ENCODE measurements around a stretch of chr15.

DNA sequence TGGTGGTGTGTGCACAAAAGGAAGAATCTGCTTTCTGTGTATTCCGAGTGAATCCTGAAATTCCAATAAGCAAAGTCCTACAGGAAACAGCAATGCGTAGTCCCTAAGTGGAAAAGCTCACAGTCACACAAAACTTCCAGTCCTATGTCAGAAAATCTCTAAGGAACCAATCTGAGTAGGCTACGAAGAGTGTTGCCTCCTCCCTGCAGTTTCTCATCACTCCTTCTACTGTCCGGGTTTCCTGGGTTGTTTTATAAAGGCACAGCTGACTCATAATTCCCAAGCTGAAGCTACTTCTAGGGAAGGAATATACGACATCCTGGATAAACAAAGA lies 65.6 kb upstream of the RGMA start:
- PRO-cap, 3 experiments = peak in 1 of 3 experiments; most common minus-strand start position 227 of the sequence (in 1)

GRCh38 chr15:94075083-94075770 lies 156.1 kb upstream of the MCTP2 start:
- PRO-cap, 3 experiments = no peak in any of the 3 experiments

DNA sequence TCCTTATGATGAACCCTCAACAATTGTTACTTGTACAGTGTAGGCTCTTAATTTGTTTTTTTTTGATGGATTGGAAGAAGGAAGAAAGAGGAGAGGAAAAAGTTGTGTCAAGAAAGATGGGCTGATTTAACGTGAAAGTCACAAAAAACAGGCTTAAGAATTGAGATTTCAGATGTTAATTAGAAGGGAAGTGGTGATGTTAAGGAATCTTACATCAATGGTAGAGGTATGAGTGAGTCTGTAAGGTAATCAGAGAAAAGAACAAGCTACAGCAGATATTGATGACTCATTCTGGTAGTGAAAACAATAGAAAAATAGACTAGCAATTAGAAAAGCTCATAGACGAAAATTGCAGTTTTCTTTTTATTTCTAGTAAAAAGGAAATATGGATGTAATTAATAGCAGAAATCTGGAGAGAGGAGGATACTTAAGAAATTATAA lies 559.6 kb downstream of the MCTP2 start:
- PRO-cap, 3 experiments = no peak in any of the 3 experiments

- PRO-cap, 3 experiments = peak in 2 of 3 experiments; most common plus-strand start chr15:94844949 (in 1); most common minus-strand start chr15:94844928 (in 1)
Measured at GRCh38 chr15:94844506-94845643, 613.5 kb downstream of the MCTP2 start.

DNA sequence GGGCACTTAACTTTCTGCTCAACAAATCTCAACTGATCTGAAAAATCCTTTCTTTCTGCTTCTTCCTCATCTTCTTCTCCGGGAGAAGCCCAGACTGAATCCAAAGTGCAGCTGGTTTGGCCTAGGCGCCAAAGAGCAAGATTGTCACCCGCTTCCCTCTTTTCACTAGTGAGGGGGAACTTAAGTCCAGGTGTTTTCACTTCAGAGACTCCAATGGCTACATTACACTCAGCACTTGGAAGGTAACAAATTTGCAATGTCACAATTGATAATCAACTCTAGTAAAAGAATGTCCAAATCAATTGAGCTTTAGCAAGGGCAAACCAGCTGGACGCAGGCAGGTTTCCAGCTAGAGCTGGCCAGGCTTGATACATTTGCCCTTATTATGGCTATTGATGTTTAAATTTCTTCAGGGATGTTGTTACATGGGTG lies 844.2 kb downstream of the MCTP2 start:
- PRO-cap, 3 experiments = peak in 1 of 3 experiments; most common minus-strand start position 101 of the sequence (in 1)

- PRO-cap, 3 experiments = no peak in any of the 3 experiments
Measured at GRCh38 chr15:95459227-95459721, 871.2 kb upstream of the NR2F2 start.

DNA sequence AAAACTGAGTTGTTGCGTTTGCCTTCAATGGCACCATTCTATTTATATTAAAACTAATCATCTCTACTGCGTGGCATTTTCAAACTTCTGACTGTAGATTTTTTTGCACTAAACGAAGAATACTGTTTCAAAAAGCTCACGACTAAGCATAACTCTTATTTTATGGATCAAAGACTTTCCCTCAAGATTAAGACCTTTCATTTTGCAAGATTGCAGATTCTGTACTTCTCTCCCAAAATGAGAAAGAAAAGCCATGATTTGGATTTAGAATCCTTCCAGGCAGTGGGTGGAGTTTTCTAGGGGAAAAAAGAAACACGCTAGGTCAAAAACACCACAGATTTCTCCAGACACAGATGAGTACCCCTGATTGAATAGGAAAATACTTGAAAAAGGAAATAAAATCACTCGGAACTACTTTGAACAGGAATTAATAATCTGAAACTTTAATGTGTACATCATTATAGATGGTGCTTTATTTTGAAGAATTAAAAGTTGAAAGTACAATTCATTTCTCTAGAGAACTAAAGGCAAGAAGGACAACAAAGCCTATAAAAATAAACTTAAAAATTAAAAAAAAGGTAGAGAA lies 617.1 kb upstream of the NR2F2 start:
- PRO-cap, 3 experiments = no peak in any of the 3 experiments

GRCh38 chr15:95718293-95719319 lies 611.9 kb upstream of the NR2F2 start:
- PRO-cap, 3 experiments = no peak in any of the 3 experiments

DNA sequence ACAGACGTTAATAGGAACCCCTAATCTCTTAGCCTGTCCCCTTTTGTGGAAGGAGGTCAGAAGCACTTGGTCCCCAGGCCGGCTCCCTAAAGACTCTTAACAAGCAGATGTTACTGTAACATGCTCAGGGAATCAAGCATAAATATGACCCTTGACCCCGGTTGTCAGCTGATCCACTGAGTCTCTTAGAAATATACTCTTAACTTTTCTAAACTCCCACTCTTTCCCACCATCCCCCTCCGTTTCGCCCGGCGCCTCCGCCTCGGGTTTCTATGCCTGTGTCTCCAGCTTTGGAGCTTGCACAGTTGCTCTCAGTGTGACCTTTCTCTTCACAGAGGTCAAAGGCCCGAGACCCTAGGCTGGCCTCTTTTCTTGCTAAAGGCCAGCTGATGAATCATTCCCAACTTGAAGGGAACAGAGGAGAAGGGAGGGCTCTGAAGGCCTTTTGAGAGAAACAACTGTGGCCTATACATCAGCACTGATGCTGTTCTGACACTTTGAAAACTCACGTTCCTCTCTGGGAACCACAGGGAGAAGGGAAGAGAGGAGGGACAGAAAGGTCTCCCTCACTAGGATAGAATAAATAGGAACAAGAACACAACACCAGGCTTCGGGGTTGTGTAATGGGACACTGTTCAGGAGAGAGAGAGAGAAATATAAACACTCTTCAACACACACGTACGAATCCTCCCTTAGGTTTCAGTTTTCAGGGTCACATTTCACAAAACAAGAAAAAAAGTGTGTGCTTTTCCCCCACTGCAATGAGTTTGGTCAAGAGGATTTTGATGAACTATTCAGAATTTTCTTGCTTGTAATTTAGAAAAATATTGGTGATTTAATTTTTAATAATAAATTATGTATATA lies 484.5 kb upstream of the NR2F2 start:
- PRO-cap, 3 experiments = no peak in any of the 3 experiments

DNA sequence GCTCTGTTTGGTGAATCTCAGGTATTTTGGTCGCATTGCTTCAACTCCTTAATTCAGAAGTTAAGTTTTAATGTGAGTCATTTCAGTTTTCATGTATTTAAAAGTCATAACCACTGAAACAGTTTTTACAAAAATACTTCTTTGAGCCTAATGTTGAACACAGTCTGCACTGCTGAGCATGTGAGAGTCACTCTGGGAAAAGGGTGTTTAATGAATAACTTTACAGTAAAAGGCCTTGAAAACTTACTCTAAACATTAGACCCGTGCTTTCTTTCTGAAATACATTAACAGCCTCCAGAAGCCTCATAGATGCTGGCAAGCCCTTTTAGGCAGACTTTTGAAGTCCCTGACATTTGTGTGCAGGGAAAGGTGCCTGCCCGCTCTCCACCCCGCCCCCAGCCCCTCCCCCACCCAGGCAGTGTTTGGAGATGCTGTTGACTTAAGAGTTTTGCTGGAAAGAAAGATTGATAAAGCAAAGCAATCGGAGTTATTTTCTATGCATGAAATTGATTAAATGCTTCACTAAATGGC lies 68.9 kb upstream of the NR2F2 start:
- PRO-cap, 3 experiments = no peak in any of the 3 experiments

DNA sequence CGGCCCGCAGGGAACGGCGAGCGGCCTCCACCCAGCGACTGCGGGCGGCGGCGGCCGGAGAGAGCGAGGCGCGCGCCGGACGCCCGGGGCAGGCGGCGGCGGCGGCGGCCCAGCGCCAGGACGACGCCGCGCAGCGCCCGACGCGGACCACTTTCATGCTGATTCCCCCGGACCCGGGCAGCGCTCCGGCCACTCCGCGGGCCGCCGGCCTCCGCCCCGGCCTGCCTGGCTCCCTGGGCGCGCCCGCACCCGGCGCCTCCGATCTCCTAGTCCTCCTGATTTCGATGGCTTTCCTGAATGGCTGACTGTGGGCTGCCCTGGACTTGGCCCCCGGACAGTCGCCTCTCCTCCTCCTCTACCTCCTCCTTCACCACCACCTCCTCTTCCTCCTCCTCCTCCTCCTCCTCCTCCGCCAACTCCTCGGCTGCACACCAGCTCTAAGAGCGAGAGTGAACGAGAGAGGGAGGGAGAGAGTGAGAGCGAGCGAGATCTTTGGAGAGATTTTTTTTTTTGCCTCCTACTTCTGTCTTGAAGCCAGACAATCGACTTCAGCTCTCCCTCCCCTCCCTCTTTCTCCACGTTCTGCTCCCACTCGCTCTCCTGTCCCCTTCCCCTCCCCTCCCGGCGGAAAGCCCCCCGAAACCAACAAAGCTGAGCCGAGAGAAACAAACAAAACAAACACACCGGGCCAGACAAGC lies 840 bp downstream of the NR2F2 start:
- PRO-cap, 3 experiments = peak in 2 of 3 experiments; most common plus-strand start position 446 of the sequence (in 2); most common minus-strand start position 223 of the sequence (in 1)

DNA sequence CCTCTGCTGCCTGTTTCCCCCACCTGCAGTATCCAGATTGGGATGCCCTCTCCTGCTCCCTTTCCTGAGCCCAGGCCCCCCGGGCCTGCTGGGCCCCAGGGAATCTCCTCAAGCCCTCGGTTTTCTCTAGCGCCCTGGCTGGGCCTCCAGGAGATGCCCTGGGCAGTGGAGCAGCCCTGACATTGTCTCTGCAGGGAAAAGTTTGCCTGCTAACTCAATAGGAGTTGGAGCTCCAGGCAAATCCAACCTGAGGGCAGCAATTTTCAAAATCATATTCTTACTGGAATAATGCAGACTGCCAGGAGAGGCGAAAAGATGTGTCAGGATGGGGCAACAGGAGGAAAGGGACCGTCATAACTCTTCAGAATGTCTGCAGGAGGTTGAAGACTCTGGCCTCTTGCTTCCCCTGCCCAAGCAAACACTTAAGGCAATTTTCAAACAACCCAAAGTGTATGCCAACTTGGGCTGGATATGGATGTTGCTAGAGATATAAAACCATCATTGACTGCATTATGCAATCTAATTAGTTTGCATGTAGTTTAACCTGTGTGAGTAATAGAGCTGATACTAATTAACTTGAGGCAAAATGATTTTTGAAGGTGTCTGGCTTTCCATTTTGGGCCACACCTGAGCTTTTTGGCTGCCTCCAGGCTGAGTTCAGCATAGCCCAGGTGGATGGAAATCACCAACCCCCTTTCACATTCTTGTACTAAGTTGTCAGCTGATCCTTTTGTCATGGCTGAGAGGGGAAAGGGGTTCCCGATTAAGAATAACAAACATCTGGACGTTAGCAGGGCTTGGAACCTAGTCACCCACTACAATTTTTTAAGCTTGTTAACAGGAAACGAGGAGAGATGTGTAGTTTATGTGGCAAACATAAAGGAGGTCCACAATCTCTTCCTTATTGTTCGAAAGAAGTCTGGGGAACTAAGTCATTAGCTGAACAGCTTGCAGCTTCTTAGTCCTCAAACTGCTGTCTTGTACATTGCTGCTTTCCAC lies 4.6 kb downstream of the NR2F2 start:
- PRO-cap, 3 experiments = peak in 1 of 3 experiments; most common plus-strand start position 364 of the sequence (in 1); most common minus-strand start position 368 of the sequence (in 1)

DNA sequence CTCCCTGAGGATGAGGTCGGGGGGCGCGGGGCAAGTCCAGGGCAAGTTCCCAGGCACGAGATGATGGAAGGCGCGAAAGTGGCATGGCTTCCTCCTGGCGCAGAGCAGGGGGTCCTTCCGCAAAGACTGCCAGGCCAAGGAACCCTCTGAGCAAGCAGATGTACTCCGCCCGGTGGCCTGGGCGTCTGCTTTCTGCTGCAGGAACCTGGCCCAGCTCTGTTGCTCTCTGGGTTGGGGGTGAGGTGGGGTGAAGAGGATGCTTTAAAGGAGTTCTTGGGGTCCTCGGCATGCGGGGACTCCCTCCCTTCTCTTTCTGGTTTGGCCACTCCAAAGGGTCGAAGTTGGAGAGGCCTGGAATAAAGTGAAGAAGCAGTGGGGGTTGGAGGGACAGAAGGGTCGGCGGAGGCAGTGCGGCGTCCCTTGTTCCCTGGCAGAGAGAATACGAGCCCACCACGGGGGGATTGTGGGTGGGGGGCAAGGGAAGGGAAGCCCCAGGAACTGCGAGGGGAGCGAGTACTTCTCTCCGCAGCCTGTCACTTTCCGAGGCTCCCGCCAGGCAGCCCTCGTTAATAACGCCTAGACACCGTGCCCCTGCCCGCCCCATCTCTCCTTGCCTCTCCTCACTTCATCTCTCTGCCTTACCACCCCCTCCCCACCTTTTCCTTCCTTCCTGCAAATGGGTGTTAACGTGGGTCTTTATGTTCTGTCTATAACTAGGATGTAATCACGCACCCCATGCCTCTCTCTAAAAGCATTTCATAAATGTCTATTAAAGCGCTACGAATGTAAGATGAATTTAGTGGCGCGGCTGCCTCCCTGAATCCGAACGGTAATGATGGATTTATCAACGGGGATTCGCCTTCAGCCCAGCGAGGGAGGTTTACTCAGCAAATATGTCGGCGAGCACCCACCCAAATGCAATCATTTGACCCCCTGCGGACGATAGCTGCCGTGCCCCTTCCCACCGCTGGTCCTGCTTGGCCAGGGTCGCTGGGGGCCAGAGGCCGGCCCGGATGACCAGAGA lies 13.6 kb downstream of the NR2F2 start:
- PRO-cap, 3 experiments = peak in 2 of 3 experiments; most common plus-strand start position 920 of the sequence (in 1); most common minus-strand start position 834 of the sequence (in 2)

GRCh38 chr15:96365783-96366255 lies 35.3 kb downstream of the NR2F2 start:
- PRO-cap, 3 experiments = no peak in any of the 3 experiments

- PRO-cap, 3 experiments = no peak in any of the 3 experiments
Measured at GRCh38 chr15:97959643-97960064, 849 bp upstream of the ARRDC4 start.

GRCh38 chr15:98017599-98018114 lies 57.2 kb downstream of the ARRDC4 start:
- PRO-cap, 3 experiments = no peak in any of the 3 experiments

DNA sequence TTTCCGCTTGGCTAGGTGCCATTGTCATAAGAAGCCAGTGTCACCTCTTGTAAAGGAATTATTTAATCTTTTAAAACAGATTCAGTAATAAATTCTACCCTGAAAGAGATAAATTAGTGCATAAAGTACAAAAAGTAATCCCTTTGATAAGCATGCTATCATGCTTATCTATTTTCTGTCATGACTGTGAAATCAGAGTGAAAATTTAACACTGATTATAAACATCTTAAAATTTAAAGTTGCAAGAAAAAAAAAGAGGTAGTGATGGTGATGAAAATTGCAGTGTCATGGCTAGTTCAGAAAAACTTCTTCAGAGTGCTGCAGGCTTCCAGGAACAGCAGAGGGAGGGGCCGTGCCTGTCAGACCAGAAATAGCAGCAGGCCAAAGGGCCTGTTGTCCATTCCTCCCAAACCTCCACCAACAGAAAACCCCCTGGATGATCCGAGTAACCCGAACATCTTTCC lies 115.9 kb downstream of the ARRDC4 start:
- PRO-cap, 3 experiments = no peak in any of the 3 experiments

GRCh38 chr15:98671149-98672032 lies 23.1 kb downstream of the IGF1R start:
- PRO-cap, 3 experiments = no peak in any of the 3 experiments

DNA sequence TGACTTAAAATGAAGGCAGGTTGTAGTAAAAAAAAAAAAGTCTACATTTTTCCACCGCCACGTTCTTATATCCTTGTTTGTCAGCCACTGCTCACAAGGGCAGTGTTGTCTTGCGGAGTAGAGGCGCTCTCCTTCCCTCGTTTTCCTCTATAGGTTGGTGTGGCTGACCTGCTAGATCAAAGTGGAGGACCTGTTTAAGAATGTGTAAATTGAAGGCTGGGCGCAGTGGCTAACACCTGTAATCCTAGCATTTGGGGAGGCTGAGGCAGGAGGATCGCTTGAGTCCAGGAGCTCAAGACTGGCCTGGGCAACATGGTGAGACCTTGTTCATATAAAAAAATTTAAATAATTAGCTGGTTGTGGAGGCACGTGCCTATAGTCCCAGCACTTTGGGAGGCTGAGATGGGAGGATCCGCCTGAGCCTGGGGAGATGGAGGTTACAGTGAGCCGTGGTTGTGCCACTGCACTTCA lies 65.8 kb downstream of the IGF1R start:
- PRO-cap, 3 experiments = no peak in any of the 3 experiments

DNA sequence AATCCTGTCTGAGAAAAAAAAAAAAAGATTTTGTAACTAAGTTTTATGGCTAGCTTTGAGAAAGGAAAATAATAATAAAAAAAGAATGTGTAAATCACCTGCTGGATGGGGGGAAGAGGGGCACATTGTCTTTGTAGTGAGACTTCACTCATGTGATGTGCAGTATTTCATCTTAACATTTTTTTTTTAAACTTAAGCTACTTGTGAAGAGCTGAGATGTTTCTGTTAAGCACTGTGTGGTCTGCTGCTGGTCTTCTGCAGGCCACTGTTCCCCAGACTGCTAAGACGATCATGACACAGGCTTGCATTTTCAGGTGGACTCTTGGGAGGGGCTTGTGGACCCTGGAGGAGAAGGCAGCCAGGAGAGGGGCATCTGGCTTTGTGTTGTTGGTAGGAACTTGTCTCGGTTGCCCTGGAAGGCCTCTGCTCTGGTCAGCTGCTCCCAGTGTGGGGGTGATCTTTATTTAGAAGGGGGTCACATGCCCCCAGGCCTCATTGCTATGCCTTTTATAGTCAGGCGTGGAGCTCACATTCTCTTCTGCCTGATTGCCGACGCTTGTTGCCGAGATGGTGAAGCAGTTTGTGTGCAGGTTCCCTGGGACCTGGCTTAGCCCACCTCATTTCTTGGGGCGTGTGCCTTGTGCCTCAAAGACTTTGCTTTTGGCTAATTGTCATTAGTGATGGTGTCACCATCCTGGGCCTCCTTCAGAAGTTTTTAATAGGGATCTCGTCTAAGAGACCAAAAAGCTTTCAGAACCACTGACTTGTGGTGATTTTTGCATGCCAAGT lies 66.5 kb downstream of the IGF1R start:
- PRO-cap, 3 experiments = no peak in any of the 3 experiments